GM23338 (cell line): ENCODE data around the genes OR2L8, OR2AK2, OR2T12, OR2T4 and SH3BP5L.

DNA sequence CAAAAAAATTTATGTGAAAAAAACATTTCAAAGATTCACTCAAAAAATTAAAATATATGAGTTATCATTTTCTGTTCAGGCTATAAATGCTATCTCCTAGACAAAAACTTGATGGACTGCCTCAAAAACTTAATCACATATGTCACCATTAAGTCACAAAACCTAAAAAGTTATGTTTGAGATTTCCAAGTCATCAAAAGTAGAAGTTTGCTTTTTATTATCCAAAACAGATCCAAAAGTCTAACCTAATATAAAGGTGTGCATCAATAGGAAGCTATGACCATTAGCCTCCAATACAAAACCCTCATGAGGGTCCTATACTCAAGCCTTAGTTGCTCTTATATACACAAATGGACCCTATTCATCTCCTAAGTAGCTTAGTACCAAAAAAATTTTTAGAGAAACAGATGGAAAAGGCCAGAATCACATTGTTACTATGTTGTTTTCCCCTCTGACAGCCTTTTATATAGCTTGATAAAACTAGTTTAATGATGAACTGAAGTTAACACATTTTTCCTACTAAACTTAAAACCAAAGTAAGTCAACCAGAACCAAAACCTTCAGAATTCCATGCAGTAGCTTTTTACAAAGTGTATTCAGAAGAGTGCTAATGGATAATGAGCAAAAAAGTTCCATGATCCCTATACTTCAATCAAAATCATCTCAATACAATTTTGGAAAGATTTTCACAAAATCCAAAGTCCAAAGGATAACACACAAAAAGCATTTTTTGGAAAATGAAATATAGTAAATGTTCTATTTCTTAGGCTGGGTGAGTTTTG lies 6.9 kb downstream of the AHCTF1 start:
- PRO-cap = no peak
- RAMPAGE, long total RNA = no peak

DNA sequence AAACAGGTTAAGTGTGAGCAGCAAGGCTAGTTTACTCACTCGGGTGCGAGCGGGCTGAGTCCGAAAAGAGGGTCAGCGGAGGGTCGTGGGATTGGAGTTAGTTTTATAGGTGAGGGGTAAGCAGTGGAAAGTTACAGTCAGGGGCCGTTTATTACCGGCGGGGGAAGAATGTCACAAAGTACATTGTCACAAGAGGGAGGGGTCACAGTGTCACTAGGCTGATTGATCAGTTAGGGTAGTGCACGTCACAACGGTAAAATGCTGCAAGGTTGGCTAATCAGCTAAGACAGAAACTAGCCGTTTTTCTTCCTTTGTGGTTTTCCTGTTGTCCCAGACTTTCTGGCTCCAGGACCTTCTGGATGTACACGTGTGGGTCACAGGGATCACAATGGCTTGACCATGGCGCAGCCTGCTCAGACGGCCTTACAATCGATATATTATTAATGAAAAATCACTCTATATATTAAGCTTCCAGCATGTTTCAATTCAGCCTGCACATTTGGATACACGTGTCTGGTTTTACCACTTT lies 828 bp upstream of the ZNF670 start:
- PRO-cap = no peak
- RAMPAGE, long total RNA = no peak

- PRO-cap = no peak
- RAMPAGE, long total RNA = no peak
Measured at GRCh38 chr1:247417718-247418237, 1.8 kb downstream of the NLRP3 start.

GRCh38 chr1:247432521-247433064 lies 16.6 kb downstream of the NLRP3 start:
- PRO-cap = no peak
- RAMPAGE, long total RNA = no peak

DNA sequence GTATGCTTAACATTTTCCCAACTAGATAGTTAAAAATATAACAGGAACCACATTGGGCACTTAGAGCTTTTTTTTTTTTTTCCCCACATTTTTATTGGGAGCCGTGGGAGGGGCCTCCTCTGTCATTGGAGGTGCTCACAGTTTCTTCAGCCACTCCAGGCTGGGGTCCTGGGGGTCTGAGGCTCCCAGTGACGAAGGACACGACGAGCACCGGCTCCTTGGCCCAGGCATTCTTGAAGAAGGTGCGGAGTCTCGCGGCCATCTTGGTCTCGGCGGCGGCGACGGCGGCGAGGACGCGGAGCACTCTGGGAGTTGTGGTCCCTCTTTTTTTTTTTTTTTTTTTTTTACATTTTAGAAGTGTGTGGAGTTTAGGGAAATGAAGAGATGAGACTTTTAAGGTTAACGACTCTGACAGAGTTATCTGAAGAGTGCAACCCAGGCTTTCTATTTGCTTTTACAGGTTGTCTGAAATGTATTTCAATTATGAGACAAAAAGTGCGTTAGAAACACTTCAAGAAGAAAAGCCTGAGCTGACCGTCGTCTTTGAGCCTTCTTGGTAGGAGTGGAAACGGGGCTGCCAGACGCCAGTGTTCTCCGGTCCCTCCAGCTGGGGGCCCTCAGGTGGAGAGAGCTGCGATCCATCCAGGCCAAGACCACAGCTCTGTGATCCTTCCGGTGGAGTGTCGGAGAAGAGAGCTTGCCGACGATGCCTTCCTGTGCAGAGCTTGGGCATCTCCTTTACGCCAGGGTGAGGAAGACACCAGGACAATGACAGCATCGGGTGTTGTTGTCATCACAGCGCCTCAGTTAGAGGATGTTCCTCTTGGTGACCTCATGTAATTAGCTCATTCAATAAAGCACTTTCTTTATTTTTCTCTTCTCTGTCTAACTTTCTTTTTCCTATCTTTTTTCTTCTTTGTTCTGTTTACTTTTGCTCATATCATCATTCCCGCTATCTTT lies 9.7 kb downstream of the OR2B11 start:
- PRO-cap = bidirectional peak, plus-strand start at position 580 of the sequence, minus-strand start at position 274 of the sequence
- RAMPAGE, long total RNA = no peak

DNA sequence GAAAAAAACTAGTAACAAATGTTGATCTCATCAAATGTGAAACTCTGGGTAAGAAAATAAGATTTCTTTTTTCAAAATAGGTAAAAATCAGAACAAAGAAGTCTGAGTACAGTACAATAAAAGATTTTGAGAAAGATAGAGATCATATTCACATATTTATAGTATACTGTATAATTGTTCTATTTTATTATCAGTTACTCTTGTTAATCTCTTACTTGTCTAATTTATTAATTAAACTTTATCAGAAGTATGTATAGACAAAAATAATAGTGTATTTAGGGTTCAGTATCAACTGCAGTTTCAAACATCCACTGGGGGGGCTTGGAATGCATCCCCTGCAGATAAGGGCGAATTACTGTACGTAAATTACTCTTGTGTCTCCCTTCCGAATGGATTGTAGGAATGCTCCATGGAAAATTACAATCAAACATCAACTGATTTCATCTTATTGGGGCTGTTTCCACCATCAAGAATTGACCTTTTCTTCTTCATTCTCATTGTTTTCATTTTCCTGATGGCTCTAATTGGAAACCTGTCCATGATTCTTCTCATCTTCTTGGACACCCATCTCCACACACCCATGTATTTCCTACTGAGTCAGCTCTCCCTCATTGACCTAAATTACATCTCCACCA lies at the start of gene OR2L8:
OR2L8 (plus strand) TSS at position 410 of the 635 bp plus-strand sequence.
- PRO-cap = no peak
- RAMPAGE, long total RNA = no peak

DNA sequence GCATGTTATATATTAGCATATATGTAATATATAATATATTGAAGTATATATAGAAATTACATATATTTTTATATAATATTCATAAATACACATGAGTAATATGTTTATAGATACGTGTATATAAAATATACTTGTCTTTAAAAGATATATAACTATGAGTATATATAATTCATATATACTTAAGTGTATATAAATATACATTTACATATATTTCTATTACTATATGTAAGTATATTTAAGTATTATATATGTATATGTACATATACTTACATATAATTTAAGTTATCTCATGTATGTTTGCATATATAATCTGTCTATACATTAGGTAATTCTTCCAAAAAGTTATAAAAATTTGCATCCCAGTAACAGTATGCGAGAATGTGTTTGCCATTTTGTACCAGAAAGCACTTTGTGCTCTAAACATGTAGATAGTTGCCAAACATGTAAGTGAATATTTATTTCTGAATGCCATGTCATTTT lies at the start of gene OR2AK2:
OR2AK2 (plus strand) TSS at position 413 of the 480 bp plus-strand sequence.
- PRO-cap = no peak
- RAMPAGE, long total RNA = no peak

DNA sequence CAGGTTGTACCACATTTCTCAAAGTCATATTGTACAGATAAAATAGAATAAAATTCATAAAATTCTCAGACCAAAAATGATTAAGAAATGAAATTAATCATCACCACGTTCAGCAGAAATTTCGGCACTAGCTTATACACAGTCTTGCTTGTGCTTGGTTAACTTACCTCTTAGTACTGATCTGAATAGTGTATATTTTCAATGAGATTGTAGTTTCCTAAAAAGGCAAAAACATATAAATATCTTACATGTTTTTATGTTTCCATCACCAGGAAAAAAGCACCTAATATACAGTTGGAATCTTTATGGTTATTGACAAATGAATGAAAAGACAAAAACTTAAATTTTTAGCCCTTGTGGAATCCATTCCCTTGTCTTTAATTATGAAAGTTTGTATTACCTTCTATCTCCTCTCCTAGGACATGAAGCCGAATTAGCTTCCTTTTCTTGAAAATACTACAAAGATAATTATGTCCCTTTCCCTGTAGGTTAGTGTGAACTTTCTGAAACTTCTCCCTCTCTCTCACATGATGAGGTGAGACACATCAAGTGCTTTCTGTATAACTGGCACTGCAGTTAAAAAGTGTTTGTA lies at the start of gene OR2T12:
OR2T12 (minus strand) TSS at position 246 of the 592 bp plus-strand sequence.
- PRO-cap = no peak
- RAMPAGE, long total RNA = no peak

DNA sequence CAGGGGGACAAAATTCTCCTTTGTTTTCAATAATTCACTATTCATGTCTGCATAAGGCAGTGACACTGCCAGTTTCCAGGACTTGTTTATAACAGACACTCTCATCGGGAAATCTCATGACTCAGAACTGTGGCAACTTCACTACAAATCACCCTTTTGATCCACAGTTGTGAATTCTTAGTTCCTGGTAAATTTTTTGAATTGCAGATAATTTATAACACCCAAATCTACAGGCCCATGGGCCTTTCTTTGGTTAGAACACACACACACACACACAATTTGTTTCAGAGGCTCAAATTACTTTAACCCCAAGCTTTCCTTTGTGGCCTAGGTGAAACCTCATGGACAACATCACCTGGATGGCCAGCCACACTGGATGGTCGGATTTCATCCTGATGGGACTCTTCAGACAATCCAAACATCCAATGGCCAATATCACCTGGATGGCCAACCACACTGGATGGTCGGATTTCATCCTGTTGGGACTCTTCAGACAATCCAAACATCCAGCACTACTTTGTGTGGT lies at the start of gene OR2T4:
OR2T4 (plus strand) TSS at position 426 of the 526 bp plus-strand sequence.
- PRO-cap = no peak
- RAMPAGE, long total RNA = no peak

DNA sequence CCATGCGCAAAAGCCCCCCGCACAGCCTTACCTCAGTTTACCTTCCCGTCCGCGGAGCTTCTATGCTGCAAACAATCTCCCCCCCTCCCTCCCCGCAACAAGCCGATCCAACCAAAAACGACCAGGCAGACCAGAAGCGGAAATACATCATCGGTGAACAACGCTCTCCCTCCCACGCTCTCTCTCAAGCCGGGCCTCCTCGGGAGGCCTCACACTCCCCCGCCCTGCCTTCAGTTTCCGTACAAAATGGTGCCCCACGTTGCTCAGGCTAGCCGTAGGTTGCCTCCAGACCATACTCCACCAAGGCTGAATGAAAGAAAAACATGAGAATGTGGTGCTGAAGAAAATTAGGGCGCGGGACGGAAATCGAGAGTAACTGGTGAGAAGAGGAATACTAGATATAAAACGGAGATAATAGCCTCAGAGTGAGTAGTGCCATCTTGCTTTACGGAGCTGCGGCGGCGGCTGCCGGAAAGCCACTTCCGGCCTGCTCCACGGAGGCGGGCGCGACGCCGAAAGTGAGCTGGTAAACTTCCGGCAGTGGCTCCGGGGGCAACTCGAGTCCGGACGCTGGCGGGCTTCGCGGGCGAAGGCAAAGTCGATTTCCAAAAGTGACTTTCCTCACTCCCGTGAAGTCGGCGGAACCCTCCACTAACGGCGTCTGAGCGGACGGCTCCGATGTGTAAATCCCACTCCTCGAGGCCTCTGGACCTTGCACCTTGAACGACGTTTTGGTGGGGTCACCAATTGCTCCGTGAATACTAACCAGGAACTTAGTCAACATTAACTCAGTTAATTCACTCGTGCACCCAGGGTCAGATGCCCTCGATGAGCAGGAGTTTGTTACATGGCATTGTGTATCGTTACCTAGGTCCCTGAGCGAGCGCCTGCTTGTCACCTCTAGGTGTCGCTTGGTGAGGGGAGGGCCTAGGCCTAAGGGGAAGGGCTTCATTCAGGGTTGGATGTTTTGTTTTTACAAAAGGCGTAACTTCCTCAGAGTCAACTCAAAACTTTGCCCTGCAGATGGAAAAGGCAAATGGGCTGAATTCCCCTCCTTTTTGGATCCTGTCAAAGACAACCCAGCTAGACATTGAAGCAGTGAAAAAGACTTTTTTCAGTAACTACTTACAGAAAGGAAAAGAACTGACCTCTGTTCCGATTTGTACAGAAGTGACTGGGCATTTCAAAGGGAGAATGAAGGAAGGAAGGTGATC lies at the start of gene SH3BP5L:
SH3BP5L (minus strand) TSS at position 112 of the 1,214 bp plus-strand sequence.
- PRO-cap = bidirectional peak, plus-strand start at position 212 of the sequence, minus-strand start at position 64 of the sequence; bidirectional peak, plus-strand start at position 540 of the sequence, minus-strand start at position 467 of the sequence; bidirectional peak, plus-strand start at position 996 of the sequence, minus-strand start at position 902 of the sequence
- RAMPAGE, long total RNA = no peak

DNA sequence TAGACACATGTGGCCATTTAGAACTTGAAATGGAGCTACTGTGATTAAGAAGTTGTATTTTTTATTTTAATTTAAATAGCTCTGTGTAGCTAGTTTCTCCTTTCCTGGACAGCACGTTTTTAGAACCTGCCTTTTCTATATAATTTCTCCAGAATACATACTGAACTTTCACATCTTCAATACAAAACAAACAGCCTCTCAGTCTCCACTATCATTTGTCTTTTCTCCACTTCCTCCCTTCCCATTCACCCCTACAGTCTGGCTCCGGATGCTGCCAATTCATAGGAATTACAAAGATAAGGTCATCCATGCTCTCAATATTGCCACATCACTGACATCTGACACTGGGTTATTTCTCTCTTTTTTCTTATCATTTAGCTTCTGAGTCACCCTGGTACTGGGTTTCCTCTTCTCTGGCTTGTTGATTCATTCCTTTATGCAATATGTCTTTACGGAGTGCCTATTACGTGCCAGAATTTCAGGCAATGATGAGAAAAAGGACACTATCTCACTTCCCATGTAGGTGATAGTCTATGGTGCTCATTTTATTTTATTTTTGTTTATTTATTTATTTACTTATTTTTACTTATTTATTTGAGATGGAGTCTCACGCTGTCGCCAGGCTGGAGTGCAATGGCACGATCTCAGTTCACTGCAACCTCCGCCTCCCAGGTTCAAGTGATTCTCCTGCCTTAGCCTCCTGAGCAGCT lies 3.1 kb upstream of the SH3BP5L start:
- PRO-cap = no peak
- RAMPAGE, long total RNA = no peak

DNA sequence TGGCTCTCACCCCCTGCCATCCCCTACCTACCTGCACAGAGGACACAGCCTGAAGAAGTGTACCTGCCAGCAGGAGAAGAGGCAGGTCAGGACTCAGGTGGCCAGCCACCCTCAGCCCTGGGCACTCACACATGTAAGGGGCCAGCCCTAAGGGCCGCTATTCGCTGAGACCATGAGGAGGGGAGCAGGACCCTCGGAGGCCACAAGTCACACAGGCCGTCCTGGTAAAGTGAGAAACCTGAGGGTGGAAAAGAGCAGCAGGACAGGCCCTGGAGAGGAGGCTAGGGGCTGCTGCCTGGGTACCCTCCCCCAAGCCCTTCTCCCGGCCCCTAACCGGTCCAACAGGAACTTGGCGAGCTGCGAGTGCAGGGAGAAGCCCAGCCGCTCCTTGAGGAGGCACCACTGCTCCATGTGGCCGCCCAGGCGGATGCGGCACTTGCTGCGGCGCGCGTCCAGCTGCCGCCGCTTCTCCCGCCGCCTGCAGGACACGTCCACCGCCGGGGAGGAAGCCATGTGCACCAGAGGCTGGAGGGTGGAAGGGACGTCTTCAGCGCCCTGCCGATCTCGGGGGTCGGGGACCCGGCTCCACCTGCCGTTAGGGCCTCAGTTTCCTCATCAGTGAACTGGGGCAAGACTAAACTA lies 967 bp downstream of the ZNF692 start:
- PRO-cap = no peak
- RAMPAGE, long total RNA = no peak

DNA sequence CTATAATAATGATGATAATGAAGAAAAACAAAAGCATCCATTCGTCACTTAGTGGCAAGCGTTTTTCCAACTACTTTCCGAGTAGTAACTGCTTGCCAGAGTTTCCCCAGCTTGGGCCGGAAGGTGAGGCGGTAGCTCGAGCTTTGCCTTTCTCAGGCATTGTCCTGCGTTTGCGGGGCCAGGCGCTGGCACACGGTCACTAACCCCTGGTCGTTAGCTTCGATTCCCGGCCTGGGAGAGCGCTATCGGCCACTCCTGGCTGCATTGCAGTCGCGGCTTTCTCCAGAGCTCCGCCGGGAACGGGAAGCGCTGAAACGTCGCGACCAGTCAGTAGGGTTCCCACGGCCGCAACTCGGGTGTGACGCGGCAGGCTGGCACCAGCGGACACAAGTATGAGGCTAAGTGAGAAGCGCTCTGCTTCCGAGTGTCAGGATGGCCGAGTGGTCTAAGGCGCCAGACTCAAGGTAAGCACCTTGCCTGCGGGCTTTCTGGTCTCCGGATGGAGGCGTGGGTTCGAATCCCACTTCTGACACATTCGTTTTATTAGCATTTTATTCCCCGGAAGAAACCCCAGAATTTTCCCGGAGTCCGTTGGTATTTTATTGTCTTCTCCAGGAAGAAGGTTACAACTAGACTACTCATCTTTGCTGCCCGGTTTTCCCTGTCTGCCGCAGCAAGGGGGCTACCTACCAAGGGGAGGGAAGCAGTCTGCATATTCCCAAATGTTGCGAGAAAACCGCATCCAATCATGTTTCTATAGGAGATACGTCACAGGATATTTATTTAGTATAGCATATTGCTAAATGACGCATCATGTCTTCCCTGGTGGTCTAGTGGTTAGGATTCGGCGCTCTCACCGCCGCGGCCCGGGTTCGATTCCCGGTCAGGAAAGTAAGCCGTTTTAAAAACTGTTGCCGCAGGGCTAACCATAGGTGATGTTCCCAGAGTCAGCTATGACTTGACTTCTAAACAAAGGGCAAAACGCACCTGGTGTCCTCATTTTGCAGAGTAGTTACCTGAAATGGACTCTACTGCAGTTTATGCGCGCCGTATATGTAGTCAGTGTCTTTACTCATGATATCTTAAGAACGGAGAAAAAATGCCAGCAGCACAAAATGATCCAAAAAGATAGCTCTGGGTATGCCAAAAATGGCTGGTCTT lies 14.9 kb upstream of the ZNF692 start:
- PRO-cap = bidirectional peak, plus-strand start at position 159 of the sequence, minus-strand start at position 257 of the sequence; bidirectional peak, plus-strand start at position 423 of the sequence, minus-strand start at position 394 of the sequence; unidirectional peak, plus-strand start at position 814 of the sequence
- RAMPAGE, long total RNA = no peak